Tibial artery (tissue), 1 donor: ENCODE measurements around a stretch of chr3.

GRCh38 chr3:113221951-113222447 is 10.6 kb downstream of the BOC start:
- PRO-cap = no peak

- PRO-cap = no peak
These were observed 74.1 kb downstream of the BOC start for GRCh38 chr3:113285099-113286172.

DNA sequence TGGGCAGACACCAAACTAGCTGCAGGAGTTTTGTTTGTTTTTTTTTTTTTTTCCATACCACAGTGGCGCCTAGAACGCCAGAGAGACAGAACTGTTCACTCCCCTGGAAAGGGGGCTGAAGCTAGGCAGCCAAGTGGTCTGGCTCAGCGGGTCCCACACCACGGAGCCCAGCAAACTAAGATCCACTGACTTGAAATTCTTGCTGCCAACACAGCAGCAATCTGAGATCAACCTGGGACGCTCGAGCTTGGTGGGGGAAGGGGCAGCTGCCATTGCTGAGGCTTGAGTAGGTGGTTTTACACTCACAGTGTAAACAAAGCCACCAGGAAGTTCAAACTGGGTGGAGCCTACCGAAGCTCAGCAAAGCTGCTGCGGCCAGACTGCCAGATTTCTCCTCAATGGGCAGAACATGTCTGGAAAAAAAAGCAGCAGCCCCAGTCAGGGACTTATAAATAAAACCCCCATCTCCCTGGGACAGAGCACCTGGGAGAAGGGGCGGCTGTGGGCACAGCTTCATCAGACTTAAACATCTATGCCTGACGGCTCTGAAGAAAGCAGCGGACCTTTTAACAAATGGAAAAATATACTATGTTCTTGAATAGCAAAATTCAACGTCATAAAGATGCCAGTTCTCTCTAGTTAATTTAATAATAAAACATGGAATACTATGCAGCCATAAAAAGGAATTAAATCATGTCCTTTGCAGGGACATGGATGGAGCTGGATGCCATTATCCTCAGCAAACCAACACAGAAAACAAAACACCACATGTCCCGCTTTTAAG is 29.6 kb downstream of the SPICE1 start:
- PRO-cap = no peak

GRCh38 chr3:113488833-113489427 is 26.0 kb downstream of the SPICE1 start:
- PRO-cap = no peak

- PRO-cap = no peak
These were observed 70.4 kb downstream of the SIDT1 start for GRCh38 chr3:113602703-113603163.

GRCh38 chr3:113660159-113661654 is 35.7 kb downstream of the USF3 start:
- PRO-cap = no peak

DNA sequence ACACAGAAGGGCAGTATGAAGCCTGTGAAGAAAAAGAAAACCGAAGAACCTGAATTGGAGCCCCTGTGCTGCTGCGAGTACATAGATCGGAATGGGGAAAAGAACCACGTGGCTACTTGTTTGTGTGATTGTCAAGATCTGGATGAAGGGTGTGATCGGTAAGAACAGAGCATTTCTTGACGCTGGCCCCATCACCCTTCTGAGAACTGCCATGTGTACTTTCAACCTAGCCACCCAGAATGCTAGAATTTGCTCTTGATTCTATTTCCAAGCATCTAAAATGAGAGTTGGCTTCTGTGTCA is 944 bp downstream of the ZDHHC23 start:
- PRO-cap = no peak

DNA sequence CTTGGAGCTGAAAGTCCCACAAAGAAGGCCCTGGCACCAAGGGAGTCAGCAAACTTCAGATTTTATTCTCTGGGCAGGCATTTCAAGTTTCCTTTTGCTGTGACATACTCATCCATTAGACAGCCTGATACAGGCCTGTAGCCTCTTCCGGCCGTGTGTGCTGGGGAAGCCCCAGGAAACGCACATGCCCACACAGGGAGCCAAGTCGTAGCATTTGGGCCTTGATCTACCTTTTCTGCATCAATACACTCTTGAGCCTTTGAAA is 15.0 kb downstream of the TIGIT start:
- PRO-cap = no peak

DNA sequence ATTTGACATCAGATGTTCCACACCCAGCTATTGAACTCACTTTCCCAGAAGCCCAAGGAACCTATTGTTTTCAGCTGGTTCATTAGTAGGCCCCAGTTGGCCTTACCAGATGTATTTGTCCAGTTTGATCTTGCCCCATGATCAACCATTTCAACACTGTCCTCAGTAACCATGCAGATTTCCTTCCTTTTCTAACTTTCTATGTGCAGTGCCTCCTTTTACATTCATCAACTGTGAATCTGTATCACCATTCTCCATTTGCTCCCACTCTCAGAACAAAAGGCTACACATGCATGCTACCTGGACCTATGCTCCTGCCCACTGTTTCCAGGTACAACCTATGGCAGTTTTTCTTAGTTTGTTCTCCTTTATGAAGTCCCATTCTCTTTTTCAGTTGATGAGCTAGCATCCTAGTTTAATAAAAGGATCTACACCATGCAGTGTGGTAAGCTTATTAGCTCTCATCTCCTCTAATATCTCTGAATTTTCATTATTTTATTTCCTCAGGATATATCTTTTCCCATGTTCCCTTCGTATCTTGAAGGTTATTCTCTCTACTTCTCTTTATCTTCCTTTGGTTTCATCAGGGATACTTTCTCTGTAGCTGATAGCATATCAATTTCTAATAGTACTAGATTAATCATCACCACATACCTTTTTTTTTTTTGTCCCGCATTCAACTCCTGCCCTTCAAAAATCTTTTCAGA is 103.2 kb downstream of the TIGIT start:
- PRO-cap = no peak

- PRO-cap = no peak
These were observed 264.9 kb downstream of the TIGIT start for GRCh38 chr3:114558641-114559209.

- PRO-cap = no peak
These were observed 401.2 kb downstream of the ZBTB20 start for GRCh38 chr3:114745740-114746349.

- PRO-cap = no peak
These were observed 48.1 kb downstream of the ZBTB20 start for GRCh38 chr3:115098853-115099428.

DNA sequence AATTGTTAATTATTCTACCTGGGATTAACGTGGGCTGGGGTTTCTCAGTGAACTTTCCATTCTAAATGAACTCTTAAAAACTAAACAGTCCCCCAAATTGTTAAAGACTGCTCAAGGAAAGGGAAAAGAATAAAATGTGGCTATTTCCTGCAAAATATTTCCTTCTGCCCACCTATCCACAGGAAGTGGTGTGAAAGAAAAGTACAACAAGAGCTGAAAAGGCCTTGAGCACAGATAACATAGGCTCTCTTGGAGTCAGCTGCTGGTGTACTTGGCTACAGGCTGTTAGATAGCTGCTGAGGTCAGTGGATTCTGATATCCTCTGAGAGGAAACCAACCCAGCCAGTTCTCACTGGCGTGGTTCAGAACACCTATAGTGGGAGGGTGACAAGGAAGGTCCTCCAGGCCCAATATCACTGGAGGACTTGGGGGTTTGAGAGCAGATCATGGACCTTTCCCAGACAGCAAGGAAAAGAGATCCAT is 124.5 kb upstream of the GAP43 start:
- PRO-cap = no peak

GRCh38 chr3:115706658-115706941 is 83.3 kb downstream of the GAP43 start:
- PRO-cap = no peak

DNA sequence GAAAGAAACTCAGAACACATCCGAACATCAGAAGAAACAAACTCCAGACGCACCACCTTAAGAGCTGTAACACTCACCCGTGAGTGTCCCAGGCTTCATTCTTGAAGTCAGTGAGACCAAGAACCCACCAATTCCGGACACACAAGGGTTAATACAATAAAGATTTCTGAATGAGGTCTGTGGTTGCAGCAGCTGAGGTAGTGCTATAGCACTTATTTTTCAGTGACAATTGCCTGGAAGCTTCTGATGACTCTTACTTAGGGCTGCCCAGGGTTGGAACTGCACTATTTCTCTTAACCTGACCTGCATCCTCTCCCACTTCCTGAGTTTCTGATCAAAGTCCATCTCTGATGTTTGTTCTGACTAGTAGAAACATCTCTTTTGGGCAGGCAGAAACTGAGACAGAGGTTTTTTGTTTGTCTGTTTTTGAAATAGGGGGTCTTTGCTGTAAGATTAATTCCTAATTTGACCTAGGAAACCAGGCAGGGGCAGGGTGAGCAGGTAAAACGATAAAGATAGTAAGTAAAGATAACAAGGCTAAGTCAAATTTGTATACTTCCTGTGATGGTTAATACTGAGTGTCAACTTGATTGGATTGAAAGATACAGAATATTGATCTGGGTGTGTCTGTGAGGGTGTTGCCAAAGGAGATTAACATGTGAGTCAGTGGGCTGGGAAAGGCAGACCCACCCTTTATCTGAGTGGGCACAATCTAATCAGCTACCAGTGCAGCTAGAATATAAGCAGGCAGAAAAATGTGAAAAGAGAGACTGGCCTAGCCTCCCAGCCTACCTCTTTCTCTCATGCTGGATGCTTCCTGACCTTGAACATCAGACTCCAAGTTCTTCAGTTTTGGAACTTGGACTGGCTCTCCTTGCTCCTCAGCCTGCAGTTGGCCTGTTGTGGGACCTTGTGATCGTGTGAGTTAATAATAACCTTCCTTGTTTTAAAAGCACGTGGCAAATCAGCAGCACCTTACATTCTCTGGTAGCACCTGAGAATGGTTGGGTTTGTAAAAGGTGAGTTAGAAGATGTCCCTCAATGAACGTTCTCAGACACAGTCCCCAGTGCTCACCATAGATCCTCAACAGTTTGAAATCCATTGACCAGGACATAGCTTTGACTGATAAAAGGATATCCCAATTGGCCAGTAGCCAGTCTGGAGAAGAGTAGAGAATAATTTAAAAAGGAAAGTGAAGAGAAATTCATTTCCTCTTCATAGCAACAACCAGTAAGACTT is 169.3 kb downstream of the GAP43 start:
- PRO-cap = no peak

- PRO-cap = no peak
These were observed 1.3 kb downstream of the IGSF11 start for GRCh38 chr3:119033182-119033916.

GRCh38 chr3:119175804-119176975 is 2.8 kb downstream of the UPK1B start:
- PRO-cap = no peak

DNA sequence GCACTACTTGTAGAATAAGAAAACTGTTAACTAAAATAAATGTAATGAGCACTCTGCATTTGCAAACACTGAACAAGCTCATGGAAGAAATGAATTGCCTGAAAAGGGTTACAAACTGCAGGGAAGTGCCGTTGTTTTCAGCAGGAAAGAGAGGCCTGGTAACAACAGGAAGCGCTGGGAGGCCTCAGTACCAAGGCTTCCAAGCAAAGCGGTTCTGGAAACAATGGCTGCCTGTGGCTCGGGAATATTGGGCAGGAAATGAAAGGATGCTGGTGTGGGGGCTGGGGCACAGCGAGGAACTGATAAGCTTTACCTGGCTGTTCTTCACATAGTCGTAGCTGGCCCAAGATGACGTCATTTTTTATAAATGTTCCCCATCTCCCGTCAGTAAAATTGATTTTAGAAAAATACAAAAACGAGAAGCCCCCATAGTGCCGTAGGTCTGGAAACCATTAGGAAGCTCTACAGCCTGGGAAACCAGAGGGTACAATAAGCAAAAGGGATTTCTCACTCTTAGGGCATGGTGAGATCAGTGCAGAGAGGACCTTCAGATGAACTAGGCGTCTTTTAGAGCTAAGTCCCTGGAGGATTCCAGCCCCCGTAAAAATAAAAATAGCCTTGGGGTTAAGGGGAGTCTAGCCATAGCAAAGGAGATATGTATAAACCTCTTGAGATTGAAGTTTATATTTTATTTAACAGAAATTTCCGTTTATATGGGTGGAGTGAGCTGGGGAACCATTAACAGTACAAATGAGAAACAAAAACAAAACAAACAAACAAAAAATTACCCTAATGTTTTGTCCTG is 56.1 kb downstream of the ARHGAP31 start:
- PRO-cap = no peak

- PRO-cap = no peak
These were observed 49.2 kb downstream of the TMEM39A start for GRCh38 chr3:119414195-119414682.

- PRO-cap = no peak
These were observed 581 bp upstream of the TIMMDC1 start for GRCh38 chr3:119497698-119498234.